B cell (primary cell): ENCODE measurements around a stretch of chr3.

GRCh38 chr3:197793344-197793751, 2.3 kb downstream of the LRCH3 start:
- PRO-cap = no peak
- CAGE, long polyA plus RNA = no peak

GRCh38 chr3:197950919-197951273, 906 bp downstream of the RPL35A start:
- PRO-cap = no peak
- CAGE, long polyA plus RNA = no peak

DNA sequence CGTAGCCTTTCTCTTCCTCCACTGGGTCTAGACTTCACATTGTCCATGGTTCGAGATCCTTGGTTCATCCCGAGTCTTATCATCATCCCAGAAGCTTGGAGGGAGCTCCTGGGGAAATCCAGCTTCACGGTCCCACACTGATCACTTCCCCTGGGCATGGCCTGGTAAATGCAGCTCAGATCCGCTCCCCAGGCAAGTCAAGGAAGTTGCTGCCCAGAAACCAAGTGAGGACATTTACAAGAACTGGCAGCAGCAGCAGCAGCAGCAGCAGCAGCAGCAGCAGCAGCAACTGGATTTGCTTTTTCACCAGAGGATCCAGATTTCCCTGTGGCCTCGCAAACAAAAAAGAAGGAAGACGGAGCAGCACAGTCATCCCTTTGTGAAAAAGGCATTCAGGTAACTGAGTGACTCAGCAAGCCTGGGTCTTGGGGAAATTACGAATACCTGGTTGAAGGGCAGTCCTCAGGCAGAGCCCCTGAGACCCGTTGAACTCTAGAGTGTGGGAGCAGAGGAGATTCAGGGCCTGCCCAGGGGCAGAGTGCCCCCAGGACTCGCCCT, 193.1 kb downstream of the LMLN start:
- PRO-cap = no peak
- CAGE, long polyA plus RNA = no peak